Glomerular endothelial cell (primary cell): Measurements from ENCODE around the gene TIMM21.

DNA sequence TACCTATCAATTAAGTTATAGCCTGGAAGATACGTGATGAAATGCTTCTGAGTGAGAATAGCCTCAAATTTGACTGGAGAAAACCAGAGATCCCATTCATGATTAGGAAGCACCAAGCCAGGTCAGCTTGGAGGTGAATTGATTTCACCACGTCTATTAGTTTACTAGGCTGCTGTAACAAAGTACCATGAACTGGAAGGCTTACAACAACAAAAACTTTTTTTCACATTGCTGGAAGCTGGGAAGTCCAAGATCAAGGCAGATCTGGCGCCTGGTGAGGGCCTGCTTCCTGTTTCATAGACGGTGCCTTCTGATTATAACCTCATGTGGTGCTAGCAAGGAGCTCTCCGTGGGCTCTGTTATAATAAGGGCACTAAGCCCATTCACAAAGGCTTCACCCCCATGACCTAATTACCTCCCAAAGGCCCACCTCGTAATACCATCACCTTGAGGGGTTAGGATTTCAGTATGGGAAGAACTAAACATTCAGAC is 89.0 kb downstream of the SOCS6 start:
- RAMPAGE, long total RNA = no peak

- RAMPAGE, long total RNA = no peak
These were observed 142.3 kb downstream of the SOCS6 start for GRCh38 chr18:70431235-70431434.

- RAMPAGE, long total RNA = no peak
These were observed 383.8 kb downstream of the SOCS6 start for GRCh38 chr18:70672441-70673198.

GRCh38 chr18:70683255-70683604 is 394.4 kb downstream of the SOCS6 start:
- RAMPAGE, long total RNA = no peak

DNA sequence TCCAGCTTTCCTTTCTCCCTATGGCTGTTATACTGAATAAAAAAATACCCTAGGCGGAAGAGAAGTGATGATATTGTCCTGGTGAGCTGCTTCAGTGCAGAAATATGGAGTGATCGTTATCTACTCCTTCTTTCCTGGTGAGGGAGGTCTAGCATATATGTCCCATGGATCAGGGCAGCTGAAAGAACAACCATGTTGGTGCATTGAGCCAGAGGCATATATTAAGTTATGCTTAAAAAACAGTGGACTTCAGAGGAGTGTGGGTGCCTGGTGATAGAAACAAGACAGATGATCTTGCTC is 773.0 kb downstream of the SOCS6 start:
- RAMPAGE, long total RNA = no peak

GRCh38 chr18:74017477-74017694 is 130.2 kb downstream of the FBXO15 start:
- RAMPAGE, long total RNA = no peak

DNA sequence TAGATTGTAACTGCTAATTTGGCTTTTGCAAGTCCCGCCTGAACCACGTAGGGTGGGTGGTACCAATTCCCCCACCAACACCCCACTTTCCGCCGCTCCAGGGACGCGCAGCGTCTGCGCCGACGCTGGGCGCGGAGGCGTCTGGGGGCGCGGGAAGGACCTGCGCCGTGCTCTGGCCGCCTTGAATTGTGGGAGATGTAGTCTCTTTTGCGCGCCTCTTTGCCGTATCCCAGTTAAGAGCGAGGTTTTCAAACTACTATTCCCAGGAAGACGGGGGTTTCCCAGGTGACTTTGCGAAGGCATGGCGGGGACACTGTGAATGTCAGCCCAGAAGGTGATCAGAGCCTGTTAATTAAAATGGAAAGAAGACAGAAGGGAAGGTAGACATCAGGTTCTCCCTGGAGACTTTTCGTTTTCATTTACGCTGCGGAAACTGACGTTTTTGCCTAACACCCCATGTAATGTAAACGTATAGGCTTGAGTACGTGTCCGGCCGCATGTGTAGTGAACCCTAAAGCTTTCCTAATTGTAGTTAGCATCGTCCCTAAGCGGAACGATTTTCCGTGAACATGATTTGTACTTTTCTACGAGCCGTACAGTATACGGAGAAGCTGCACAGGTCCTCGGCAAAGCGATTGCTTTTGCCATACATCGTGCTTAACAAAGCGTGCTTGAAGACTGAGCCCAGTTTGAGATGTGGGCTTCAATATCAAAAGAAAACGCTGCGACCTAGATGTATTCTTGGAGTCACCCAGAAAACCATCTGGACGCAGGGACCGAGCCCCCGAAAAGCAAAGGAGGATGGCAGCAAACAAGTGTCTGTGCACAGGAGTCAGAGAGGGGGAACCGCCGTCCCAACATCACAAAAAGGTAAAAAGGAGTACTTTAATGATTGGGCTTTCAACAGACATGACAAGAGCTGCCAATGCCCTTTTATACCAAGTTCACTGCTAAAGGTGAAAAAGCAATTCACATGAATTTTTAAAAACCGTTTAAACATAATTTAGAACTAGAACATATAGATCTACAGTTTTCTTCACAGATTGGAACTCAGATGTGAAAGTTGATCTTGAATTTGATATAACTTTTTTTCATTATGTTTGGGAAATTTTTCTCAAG is at the start of gene TIMM21:
TSS of gene TIMM21 (plus strand) at position 284 of the 1,119 bp plus-strand sequence.
- RAMPAGE, long total RNA = start-site peak on the plus strand centred at position 291 of the sequence, 16 bp wide, 202 and 452 reads in 2 replicates

GRCh38 chr18:74172131-74172661 is 23.9 kb downstream of the TIMM21 start:
- RAMPAGE, long total RNA = no peak

- RAMPAGE, long total RNA = no peak
These were observed 55.5 kb downstream of the TIMM21 start for GRCh38 chr18:74203775-74204317.

DNA sequence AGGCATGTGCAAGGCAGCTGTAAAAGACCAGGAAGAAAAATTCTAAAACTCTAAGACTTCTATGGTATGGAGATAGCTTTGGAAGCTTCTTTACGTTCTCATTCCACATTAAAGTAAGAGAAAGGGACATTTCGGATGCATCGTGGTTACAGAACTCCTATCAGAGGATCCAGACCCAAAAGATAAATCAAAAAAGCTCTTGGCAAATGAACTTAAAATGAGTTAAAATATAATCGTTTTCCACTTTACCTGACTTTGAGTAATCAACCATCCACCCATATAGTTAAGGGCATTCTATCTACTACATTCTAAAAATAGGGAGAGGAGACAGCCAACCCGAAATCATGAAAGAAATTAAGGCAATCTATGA is 50.2 kb downstream of the CYB5A start:
- RAMPAGE, long total RNA = no peak

DNA sequence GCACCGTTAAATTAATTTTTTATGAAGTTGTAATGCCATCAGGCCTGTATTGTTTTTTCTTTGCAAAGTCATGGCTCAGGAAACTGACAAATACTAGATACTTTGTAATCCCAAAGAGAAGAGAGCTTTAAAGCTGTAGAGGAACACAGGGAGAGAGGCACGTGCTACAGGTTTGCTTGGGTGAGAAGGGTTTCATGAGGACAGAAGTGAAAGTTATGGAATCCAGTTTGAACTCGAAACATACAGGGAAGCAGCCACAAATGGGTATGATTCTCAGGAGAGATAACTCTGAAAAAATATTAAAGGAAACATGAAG is 49.8 kb downstream of the CYB5A start:
- RAMPAGE, long total RNA = no peak

DNA sequence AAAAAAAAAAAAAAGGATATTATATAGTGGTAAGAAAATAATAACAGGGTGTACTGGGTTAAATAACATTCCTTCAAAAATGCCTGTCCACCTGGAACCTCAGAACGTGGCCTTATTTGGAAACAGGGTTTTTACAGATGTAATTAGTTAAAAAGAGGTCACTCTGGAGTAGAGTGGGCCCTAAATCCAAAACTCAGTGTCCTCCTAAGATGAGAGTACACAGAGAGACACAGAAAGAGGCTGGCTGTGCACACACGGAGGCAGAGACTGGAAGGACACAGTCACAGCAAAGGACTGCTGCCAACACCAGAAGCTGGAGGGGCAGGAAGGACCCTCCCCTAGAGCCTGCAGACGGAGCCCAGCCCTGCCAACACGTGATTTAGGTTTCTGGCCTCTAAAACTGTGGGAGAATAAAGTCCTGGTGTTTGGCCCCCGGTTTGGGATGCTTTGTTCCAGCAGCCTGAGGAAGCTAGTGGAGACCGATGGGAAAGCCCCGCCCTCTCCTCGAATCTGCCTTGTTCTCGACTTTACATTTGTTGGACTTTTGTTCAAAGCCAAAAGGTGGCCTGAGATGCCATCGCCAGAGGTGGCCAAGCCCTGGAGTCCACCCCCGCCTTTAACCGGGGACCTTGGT is 10.5 kb downstream of the CNDP1 start:
- RAMPAGE, long total RNA = no peak

GRCh38 chr18:74634130-74635038 is 36.7 kb downstream of the ZNF407 start:
- RAMPAGE, long total RNA = no peak

DNA sequence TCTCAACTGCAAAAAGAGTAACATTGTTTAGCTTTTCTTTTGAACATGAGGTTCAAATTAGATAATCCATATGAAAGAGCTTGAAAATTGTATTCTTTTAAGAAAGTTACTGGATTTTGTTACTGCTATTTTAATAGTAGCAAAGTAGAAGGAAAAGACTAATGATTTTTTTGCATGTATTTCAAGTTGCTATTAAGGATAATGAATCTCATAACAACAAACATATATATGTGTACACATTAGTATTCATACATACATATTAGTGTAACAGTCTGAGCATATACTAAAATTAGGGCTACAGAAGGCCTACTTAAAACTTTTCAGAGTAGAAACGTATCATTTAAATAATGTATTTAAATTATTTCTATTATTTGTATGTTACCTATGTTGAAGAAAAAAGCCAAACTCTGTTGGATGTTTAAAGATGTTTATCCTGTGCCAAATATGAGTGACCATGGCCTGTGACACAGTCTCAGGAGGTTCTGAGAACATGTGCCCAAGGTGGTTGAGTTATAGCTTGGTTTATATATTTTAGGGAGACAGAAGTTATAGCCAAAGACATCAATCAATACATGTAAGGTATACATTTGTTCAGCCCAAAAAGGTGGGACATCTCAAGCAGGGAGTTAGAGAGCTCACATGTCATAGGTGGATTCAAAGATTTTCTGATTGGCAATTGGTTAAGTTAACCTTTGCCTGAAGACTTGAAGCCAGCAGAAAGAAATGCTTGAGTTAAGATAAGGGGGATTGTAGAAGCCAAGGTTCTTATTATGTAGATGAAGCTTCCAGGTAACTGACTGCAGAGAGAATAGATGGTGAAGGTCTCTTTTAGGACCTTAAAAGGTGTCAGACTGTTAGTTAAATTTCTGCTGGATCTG is 281.1 kb downstream of the PTGR3 start:
- RAMPAGE, long total RNA = no peak

- RAMPAGE, long total RNA = no peak
These were observed 182.0 kb downstream of the PTGR3 start for GRCh38 chr18:75026895-75027383.

GRCh38 chr18:75204678-75205349 is 4.1 kb downstream of the PTGR3 start:
- RAMPAGE, long total RNA = no peak

- RAMPAGE, long total RNA = no peak
These were observed 86.5 kb downstream of the ZNF516 start for GRCh38 chr18:76408427-76409024.

- RAMPAGE, long total RNA = no peak
These were observed 48.6 kb downstream of the ZNF516 start for GRCh38 chr18:76446376-76446877.

DNA sequence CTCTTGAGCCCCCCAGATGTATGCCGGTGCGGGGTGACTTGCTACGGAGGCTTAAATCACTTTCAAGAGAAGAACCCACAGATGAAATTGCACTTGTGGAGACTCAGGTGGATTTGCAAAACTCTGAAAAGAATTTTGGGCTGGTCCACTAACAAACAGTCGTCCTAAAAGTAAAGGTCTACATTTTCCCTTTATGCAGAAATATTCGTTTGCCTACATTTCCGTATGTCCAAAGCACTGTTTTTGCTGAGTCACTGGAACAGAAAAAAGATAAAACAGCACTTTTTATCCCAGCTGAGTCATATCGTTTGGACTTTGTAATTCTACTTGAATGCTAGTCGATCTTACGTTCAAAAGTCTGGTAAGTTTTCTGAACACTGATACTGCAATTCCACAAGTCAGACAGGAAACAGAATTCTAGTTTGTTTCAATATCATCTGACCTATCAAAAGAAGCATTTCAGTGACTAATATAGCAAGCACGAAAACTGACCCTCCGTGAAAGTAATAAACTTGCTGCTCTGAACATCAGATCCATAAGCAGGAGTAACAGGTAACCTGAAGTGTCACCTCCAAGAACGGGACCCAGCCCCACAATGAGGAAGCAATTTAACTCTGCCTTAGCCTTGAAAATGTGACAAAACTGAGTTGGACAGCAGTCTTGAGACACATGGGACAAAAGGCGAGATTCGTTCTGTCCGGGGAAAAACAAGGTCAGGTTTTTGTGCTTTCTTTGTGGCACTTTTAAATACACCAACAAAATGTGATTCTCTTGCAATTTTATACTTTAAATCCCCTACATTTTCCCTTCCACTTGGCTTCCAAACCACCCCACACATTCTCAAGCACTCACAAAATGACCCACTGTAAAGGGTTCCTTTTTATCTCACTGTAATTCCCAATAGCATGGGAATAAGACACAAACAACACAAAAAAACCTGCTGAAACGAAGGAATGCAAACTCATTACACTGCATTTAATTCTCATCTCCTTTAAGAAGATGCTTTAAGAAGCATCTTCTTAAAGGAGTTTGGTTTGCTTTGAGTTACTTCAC is 17.9 kb downstream of the ZNF516 start:
- RAMPAGE, long total RNA = no peak

- RAMPAGE, long total RNA = no peak
These were observed 1.1 kb upstream of the ZNF516 start for GRCh38 chr18:76496032-76496583.